Thyroid gland (tissue), 7 donors: ENCODE measurements around the genes POTEB and ATP10A.

DNA sequence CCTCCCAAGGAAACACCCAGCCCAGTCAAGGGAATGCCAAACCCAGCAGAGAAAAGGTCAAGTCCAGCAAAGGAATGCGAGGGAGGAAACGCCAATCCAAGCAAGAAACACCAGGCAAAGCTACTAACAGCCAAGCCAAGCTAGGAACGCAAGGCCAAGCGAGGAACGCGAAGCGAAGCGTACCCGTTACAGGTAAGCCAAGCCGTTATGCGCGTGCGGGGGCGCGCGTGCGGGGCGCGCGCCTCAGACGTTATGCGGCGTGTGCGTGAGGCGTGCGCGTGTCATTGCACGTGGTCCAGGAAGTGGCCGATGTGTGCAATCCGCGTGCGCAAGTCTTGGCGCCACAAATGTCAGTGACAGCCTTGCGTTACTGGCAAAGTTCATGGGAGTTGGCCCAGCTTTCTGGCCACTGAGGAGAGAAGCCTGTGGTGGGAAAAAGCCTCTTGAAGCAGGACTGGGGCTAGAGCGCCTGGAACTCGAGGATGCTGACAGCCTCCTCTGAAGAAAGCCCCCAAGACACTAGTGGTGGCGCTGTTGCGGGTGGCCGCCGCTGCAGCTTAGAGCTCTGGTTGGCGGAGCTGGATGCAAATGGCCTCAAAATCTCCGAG lies at the start of gene POTEB:
POTEB (minus strand) TSS at position 243 of the 608 bp plus-strand sequence.
- PRO-cap, 2 experiments, result no peak in any of the 2 experiments
- RAMPAGE, long total RNA, 5 experiments, result no peak in any of the 5 experiments

GRCh38 chr15:22257162-22258234 lies 163.2 kb downstream of the OR4N4 start:
- PRO-cap, 2 experiments, result peak in 2 of 2 experiments; most common plus-strand start chr15:22257683 (in 2)
- RAMPAGE, long total RNA, 5 experiments, result no peak in any of the 5 experiments

DNA sequence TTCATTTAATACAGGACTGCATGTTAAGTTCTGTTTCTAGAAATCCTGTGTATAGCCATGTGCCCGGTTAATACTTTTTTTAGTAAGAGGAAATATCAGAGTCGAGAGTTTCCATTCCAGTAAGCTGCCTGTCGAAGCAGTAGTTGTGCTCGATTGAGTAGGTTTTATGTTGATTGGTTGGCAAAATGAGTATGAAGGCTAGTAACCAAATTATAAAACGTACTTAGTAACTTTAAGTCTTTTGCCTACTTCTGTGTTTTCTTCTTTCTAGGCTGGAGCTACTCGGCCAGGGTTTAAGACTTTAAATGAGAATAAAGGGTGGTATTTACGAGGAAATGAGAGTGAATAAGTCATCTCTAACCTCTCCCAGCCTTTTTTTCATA lies 909 bp downstream of the NIPA2 start:
- PRO-cap, 2 experiments, result peak in 1 of 2 experiments; most common plus-strand start position 114 of the sequence (in 1); most common minus-strand start position 145 of the sequence (in 1)
- RAMPAGE, long total RNA, 5 experiments, result no peak in any of the 5 experiments

- PRO-cap, 2 experiments, result no peak in any of the 2 experiments
- RAMPAGE, long total RNA, 5 experiments, result no peak in any of the 5 experiments
Measured at GRCh38 chr15:22879897-22880314, 41.4 kb downstream of the NIPA2 start.

DNA sequence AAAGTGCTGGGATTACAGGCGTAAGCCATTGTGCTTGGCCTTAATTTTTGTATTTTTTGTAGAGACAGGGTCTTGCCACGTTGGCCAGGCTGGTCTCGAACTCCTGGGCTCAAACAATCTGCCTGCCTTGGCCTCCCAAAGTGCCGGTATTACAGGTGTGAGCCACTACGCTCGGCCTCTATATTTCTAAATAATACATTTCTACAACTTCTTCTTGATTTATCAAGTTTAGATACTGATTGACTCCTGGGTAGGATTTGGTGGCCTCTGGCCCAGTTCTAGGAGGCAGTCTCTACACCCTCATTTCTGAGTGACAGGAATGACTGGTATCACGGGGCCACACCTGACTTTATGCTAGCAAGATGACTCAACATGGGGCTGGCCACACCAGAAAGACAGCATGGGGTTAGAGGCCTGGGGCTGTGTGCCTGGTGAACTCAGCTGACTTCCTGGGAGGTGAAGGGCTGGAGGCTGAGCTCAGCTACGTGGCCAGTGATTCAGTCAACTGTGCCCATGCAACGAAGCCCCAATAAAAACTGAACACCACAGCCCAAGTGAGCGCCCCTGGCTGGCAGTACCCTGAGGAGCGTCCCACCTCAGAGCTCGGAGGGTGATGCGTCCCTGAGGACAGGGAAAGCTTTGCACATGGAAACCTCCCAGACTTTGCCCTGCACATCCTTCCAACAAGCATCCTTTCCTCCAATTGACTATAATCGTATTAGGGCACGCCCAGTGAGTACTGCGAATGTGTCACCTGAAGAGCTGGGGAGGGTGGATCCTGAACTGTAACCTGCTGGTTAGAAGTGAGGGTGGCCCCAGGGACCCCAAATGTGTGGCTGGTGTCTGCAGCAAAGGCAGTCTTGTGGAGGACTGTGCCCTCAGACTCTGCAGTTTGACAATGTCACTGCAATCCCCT lies 57.1 kb downstream of the NIPA2 start:
- PRO-cap, 2 experiments, result no peak in any of the 2 experiments
- RAMPAGE, long total RNA, 5 experiments, result no peak in any of the 5 experiments

- PRO-cap, 2 experiments, result peak in 2 of 2 experiments; most common plus-strand start chr15:22949499 (in 2); most common minus-strand start chr15:22949137 (in 1)
- RAMPAGE, long total RNA, 5 experiments, result no peak in any of the 5 experiments
Measured at GRCh38 chr15:22948830-22949611, 31.1 kb downstream of the CYFIP1 start.

GRCh38 chr15:23225789-23226323 lies 89.2 kb upstream of the GOLGA6L1 start:
- PRO-cap, 2 experiments, result no peak in any of the 2 experiments
- RAMPAGE, long total RNA, 5 experiments, result no peak in any of the 5 experiments

DNA sequence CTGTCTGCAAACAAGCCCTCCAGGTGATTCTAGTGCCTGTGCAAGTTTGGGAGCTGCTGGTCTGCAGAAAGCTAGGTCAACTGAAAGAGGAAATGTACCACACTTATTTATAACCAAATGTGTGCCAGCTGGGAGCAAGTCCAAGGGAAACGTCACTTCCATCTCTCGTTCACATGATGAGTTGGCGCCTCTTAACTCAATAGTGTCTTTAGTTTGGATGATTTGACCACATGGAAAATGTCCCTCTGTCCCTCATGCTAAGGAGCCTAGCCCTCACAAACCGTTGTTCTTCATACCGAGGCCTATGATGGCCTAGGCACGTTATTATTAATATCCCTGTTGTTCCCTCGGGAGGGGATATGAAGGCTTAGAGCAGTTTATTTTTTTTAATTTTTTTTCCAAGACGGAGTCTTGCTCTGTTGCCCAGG lies 43.3 kb downstream of the GOLGA8S start:
- PRO-cap, 2 experiments, result no peak in any of the 2 experiments
- RAMPAGE, long total RNA, 5 experiments, result no peak in any of the 5 experiments

DNA sequence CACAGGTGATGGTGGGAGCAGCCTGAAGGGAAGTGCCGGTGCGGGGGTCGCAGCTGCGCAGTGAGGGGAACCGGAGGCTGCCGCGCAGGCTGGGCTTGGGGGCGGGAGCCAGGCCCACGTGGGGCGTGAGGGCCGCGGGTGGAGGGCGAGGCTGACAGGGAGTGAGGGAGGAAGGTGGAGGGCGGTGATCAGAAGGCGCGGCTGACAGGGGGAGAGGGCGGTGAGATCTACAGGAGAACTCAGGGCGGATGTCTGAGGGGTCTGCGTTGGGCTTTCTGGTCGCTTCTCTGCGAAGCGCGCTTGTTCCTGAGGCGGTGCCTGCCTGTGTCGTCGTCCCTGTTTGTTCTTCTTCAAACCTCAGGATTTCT lies 414.6 kb upstream of the NPAP1 start:
- PRO-cap, 2 experiments, result no peak in any of the 2 experiments
- RAMPAGE, long total RNA, 5 experiments, result no peak in any of the 5 experiments

GRCh38 chr15:24955565-24956494 lies 1.0 kb downstream of the SNRPN start:
- PRO-cap, 2 experiments, result peak in 2 of 2 experiments; most common plus-strand start chr15:24955620 (in 1); most common minus-strand start chr15:24955644 (in 1)
- RAMPAGE, long total RNA, 5 experiments, result start-site peak on the minus strand in 1 of 5 experiments, at chr15:24956267-24956319 at its widest, 9 reads per replicate

GRCh38 chr15:25439054-25439135 lies 71 bp upstream of the UBE3A start:
- PRO-cap, 2 experiments, result no peak in any of the 2 experiments
- RAMPAGE, long total RNA, 5 experiments, result no peak in any of the 5 experiments

DNA sequence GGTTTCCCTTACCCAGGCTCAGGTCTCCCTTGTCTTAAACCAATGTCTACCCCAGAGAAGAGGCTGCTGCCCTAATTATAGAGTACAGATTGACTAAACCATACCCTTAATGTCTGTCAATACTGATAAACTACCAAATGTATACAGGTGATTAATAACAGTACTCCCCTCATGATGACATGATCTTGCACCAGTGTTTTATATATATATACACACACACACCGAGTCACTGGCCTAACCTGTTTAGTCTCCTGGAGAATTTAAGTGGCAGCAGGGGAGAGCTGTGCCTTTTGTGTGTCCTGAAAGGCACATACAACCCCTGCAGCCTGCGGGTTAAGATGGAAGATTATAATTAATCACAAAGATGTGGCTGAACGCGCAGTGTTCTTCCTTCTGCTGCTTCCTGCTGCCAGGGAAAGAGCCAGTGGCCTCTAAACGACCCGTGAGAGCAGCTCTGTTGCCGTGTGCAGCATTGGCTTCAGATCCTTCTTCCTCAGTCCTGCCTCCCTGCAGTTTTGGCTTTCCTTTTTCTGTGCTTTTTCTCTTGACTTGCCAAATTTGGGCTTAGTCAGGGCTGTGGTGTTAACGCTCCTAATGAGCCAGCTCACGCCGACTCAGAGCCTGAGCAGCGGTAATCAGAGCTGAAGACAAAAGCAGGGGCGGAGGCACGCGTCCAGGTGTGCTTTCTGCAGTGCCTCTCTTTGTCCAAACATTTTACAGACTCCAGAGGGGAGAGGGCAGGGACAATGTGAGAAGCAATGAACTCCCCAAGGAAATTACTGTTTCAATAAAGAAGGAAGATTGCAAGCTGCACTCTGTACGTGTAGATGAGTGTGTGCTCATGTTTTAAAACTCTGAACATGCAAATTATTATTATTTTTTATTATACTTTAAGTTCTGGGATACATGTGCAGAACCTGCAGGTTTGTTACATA lies 42.6 kb upstream of the UBE3A start:
- PRO-cap, 2 experiments, result no peak in any of the 2 experiments
- RAMPAGE, long total RNA, 5 experiments, result no peak in any of the 5 experiments

DNA sequence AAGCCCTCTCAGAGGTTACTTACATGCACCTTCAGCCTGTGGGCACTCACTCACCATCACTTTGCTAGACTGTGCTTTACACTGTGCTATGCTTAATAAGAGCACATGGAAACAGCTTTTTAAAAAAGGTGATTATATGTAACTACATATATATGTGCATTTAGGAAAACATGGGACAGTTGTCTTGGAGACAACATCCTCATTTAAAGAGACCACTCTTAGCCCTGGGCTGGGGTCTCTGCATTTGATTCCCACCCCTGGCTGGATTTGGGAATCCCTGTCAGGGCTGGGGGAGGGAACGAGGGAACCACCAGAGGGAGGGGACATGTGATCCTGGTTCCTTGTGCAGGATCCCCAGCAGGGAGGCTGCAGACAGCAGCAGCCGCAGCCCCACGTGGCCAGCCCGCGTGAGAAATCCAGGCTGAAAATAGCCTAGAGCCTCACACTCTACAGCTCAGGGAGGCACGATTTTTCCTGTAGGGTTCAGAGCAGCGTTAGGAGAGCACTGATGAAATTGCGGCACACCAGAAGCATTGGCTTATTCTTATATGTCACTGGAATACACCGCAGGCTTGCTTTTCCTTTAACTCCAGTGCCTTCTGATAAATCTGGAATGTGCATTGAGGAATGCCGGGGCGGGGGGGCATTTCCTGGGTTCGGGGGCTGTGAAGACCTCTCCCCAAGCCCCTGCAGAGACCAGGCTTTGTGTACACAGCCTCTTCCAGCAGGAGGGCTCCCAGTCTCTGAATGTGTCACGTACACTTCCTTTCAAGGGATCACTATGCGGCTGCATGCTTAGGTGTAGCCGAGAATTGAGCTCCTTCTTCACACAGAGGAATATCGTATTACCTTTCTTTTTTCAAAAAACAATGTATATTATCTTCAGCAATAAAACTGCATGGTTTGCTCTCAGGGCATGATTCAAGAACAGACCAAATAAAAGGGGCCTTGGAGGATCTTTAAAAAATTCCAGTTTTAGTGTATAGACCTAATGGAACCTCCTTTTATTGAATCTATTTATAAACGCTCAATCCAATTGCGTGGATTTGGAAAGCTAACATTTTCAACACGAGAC lies 193.1 kb downstream of the ATP10A start:
- PRO-cap, 2 experiments, result no peak in any of the 2 experiments
- RAMPAGE, long total RNA, 5 experiments, result no peak in any of the 5 experiments

DNA sequence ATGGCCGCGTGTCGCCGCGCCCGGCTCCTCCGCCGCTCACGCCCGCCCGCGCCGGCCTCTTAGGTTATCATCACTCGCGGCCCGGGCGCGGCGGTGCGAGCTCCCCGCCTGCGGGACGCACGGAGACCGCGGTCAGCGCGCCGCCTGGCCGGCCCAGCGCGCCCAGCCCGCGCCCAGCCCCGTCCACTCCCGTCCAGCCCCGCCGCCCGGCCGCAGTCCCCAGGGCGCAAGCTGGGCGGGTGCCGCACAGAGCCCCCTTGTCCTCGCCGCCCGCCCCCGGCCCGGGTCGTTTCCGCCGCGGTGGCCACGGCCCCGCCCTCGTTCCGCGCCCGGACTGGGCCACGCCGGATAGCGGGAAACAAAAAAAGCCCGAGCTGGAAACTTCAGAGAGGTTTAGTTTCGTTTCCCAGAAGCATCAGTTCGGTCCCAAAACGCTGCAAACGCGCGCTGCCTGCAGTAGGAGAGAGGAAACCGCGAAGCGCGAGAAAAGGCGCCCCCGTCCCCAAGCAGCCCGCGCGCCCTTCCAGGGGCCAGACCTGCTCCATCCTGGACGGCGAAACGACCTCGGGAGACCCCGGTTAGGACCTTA lies at the start of gene ATP10A:
ATP10A (minus strand) TSS at position 233 of the 589 bp plus-strand sequence.
- PRO-cap, 2 experiments, result peak in 2 of 2 experiments; most common plus-strand start position 409 of the sequence (in 1); most common minus-strand start position 233 of the sequence (in 2)
- RAMPAGE, long total RNA, 5 experiments, result no peak in any of the 5 experiments

DNA sequence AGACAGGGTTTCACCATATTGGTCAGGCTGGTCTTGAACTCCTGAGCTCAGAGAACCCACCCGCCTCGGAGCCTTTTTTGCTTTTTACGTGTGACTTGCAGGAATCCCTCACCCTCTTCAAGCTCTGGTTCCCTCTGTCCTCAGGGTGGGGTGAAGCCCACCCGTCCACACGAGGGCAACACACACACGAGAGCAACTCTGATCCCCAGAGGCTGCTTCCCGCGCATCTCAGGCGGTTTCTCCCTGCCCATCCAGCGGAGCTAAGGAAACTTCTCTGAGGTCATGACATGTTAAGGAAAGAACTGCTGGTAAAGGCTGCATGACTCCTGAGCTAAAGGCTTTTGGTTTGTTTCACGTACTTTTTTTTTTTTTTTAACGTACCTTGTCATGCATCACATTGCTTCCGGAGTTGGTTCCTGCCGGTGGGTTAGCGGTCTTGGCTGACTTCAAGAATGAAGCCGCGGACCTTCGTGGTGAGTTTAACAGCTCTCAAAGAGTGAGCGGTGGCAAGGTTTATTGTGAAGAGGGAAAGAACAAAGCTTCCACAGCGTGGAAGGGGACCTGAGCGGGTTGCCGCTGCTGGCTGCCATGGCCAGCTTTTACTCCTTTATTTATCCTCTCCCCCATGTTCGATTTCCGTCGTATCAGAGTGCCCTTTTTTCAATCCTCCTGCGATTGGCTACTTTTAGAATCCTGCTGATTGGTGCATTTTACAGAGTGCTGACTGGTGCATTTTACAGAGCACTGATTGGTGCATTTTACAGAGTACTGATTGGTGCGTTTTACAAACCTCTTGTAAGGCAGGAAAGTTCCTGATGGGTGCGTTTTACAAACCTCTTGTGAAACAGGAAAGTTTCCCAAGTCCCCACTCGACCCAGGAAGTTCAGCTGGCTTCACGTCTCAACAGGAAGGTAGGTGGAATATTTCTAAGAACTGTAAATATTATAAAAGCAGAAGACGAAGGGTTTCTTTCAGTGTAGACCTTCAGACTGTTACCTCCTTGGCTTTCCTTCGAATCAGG lies 381.5 kb upstream of the ATP10A start:
- PRO-cap, 2 experiments, result no peak in any of the 2 experiments
- RAMPAGE, long total RNA, 5 experiments, result no peak in any of the 5 experiments

GRCh38 chr15:27088723-27089653 lies 118.0 kb downstream of the GABRG3 start:
- PRO-cap, 2 experiments, result no peak in any of the 2 experiments
- RAMPAGE, long total RNA, 5 experiments, result no peak in any of the 5 experiments

DNA sequence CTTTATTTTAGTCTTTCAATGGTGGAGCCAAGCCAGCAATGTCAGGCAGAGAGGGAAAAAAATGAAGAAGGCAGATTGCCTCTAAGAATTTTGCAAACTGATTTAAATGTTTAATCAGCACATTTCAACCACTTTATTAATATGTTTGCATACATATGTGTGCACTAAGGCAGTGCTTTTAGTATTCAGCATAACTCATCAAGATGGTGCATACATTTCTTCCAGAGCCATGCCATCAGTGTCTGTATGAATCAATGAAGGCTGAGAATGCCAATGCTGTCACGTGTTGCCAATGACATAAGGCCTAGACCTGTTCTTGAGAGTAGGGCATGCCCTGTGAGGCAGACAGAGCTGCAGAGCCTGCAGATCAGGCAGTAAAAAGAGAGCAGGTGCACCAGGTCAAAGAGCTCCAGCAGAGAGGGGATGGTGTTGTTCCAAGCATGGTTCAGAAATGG lies 508.5 kb downstream of the GABRG3 start:
- PRO-cap, 2 experiments, result no peak in any of the 2 experiments
- RAMPAGE, long total RNA, 5 experiments, result no peak in any of the 5 experiments

DNA sequence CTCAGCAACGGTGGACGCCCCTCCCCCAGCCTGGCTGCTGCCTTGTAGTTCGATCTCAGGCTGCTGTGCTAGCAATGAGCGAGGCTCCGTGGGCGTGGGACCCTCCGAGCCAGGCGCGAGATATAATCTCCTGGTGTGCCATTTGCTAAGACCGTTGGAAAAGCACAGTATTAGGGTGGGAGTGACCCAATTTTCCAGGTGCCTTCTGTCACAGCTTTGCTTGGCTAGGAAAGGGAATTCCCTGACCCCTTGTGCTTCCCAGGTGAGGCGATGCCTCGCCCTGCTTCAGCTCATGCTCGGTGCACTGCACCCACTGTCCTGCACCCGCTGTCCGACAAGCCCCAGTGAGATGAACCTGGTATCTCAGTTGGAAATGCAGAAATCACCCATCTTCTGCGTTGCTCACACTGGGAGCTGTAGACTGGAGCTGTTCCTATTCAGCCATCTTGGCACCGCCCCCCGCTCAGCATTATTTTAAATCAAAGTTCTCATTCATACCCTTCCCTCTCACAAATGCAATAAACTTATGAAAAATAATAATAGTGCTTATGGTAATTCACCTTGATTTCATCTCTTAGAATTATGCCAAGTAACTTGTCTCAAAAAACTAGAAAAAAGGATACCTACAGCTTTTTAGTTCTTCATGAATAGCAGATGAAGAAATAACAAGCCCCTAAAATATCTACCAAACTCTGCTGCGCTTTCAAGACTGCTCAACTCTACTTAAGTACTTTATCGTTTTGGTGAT lies 61.5 kb upstream of the OCA2 start:
- PRO-cap, 2 experiments, result no peak in any of the 2 experiments
- RAMPAGE, long total RNA, 5 experiments, result no peak in any of the 5 experiments

DNA sequence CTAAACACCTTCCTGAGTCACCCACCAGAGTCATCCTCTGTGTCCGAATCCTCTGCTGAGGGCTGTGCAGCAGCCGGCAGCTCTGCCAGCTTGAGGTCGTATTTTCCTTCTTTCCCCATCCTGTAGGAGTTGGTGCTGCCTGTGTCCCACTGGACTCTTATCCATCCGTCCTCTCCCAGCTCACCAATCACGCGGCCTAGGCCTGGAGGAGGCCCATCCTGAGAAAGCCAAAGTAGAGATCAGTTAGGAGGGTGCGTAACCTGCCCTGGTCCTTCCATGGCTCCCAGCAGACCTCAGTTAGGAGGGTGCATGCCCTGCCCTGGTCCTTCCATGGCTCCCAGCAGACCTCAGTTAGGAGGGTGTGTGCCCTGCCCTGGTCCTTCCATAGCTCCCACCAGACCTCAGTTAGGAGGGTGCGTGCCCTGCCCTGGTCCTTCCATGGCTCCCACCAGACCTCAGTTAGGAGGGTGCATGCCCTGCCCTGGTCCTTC lies 101.5 kb downstream of the HERC2 start:
- PRO-cap, 2 experiments, result no peak in any of the 2 experiments
- RAMPAGE, long total RNA, 5 experiments, result no peak in any of the 5 experiments

GRCh38 chr15:28937931-28938551 lies 52.3 kb downstream of the APBA2 start:
- PRO-cap, 2 experiments, result no peak in any of the 2 experiments
- RAMPAGE, long total RNA, 5 experiments, result no peak in any of the 5 experiments